Daoy (cell line): ENCODE measurements around the genes PHC2, GJB4, DLGAP3 and KIAA0319L.

GRCh38 chr1:33270006-33270463 lies 13.7 kb downstream of the ZNF362 start:
- RAMPAGE, long total RNA: no peak

GRCh38 chr1:33294795-33295686 lies 25.9 kb downstream of the A3GALT2 start:
- RAMPAGE, long total RNA: no peak

DNA sequence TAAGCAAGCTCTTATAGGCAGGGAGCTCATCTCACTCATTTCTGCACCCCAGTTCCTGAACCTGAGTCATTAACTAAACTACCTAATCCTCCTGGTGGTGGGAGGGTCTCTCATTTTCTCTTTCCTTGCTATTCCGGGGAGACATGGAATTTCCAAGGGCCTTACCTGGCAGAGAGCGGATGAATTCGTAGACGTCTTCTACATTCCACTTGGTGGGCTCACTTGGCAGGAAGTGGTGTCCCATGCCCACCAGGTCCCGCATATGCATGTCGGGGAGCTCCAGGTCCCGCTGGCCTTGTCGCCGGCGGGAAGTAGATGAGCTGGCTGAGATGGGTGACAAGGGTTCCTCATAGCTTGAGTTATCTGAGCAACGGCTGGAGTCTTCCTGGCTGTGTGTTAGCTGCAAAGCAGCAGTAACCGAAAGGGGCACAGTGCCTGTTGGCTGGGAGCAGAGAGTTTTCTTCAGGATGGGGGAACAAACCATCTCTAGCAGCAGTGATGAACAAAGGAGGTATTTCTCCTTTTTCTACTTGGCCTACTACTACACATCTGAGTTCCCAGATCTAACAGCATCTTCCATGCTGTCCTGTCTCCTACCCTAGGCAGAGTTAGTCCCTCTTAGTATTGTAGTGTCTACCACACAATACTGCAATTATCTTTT lies 7.9 kb upstream of the A3GALT2 start:
- RAMPAGE, long total RNA: no peak

DNA sequence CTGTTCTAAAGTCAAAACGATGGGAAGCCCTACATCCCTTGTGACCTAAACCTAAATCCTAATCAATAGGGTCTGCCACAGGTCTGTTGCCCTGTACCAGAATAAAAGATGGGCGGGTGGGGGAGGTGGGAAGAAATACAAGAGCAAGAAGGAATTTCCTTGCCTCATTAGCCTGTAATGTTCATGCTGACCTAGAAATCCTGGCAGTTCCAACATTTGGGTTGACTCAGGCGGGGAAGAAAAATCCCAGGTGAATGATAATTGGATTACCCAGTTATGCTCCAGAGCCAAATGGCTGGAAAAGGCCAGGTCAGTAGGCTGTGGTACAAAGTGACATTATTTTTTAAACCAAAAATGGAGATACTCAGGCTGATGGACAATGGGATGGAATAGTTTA lies 27.3 kb upstream of the A3GALT2 start:
- RAMPAGE, long total RNA: no peak

DNA sequence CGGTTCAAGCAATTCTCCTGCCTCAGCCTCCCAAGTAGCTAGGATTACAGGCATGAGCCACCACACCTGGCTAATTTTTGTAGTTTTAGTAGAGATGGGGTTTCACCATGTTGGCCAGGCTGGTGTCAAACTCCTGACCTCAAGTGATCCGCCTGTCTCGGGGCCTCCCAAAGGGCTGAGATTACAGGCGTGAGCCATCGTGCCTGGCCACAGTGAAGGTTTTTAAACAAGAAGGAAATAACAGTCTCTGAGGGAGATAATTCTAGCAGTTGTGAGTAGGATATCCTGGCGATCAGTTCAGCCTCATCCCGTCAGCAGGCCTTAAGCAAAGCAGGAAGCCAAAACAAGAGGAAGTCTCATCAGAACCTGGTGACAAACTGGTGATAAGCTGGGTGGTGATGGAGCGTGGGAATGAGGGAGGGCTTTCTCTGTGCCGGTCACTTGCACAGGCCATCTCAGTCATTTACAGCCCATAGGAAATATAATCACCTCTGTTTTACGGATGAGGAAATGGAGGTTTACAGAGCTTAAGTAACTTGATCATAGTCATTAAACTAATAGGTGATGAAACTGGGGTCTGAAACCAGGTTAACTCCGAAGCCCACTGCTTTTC lies 40.6 kb upstream of the A3GALT2 start:
- RAMPAGE, long total RNA: no peak

DNA sequence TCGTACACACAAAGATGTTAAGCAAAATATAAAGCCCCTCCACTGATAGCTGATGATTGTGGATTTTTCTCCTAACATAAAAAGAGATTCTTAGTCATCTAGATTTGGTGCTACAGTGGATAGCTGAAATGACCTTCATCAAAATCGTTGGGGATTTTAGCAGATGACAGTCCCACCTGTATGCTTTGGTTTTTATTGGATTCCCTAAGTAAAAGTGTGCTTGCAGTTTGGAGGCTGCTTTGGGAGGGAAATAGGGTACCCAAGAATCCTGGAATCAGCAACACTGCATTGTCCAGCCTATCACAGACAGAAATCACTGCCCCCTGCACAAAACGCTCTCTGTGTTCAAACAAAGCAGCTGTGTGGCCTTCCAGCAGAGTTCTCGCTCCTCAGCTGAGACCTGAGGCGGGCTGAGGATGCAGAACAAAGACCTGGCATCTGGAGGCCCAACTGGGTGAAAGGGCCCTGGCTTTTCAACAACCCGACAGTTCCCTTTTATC lies 42.4 kb upstream of the A3GALT2 start:
- RAMPAGE, long total RNA: no peak

GRCh38 chr1:33430064-33431162 lies at the start of gene PHC2:
PHC2 (minus strand) TSS chr1:33431095.
- RAMPAGE, long total RNA: no peak

DNA sequence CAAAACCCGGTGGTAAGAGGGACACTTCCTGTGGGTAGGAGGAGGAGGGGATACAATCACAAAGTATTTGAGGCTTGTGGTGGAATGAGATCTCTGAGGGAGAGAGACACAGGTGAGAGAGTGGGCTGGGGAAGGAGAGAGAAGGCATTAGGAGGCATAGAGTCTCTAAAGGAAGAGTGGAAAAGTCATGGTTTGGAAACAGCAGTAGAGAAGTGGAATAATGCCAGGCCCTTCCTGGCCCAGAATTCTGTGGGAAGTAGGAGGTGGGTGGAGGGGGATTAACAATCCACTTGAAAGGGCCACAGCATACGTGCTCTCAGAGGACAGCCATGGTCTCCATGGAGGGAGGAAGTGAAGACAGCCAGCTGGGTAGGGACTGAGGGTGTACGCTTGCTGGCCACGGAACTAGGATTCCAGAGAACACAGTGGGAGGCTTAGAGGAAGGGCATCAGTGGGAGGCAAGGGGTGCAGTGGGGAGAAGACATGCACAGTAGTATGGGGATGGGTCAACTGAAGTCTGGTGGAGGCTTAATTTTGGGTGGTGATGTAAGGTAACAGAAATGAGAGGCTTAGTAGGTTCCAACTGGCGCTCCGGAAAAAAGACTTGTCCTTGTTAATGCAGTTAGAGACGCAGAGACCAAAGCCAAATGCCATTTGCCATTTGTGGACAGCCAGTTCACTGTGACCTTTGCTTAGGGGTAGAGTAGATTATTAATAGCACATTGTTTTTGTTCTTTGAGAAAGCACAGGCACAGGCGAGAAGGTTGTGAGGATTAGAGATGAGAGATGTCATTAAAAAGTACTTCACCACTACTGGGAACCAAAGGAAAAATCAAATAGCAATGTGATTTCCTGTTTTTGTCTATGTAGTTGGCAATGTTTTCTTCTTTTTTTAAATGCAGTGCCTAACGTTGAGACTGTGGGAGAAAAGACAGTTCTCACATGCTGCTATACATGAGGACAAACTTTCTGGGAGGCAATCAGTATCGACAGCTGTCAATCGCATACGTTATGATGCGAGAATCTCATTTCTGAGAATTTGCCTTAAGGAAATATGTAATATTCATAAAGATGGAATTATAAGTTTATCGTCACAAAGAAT lies 103.0 kb downstream of the ZSCAN20 start:
- RAMPAGE, long total RNA: no peak

- RAMPAGE, long total RNA: no peak
These were observed 1.9 kb downstream of the CSMD2 start for GRCh38 chr1:34162858-34163702.

DNA sequence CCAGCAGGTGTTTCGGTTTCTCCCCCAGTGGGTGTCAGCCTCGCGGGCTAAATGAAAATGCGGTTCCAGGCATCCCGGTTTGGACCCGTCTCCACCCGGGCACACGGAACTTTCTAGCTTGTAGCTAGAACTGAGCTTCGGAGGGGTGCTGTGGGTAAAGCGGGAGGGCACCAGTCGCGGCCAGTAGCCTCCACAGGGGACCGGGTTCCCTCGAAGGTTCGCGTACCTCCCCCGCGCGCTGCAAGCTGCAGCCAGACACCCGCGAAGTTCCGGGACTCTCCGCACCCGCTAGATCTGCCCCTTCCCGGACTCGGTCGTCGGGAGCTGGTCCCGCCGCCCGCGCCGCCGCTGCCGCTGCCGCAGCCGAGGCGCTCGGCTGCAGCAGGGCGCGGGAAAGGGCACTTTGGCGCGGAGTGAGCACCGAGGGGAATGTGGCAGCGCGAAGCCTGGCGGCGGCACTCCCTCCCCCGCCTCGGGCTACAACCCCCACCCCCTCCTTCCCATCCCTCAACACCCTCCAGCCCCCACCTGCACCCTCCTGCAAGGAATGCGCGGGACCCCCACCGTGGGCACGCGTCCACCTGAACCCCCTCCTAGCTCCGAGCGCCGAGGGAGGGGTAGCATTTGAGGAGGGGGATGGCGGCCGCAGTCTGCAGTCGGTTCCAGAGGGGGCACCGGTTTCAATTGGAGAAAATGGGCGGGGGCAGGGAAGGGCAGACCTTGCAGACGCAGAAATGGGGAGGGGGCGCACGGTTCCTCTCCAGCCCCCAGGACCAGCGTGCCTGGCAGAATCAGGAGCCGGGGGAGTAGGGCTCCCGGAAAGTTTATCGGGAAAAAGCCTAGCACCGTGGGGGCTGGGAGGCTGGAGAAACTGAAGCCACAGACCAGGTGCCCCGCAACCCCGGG lies 1.1 kb downstream of the CSMD2 start:
- RAMPAGE, long total RNA: no peak

DNA sequence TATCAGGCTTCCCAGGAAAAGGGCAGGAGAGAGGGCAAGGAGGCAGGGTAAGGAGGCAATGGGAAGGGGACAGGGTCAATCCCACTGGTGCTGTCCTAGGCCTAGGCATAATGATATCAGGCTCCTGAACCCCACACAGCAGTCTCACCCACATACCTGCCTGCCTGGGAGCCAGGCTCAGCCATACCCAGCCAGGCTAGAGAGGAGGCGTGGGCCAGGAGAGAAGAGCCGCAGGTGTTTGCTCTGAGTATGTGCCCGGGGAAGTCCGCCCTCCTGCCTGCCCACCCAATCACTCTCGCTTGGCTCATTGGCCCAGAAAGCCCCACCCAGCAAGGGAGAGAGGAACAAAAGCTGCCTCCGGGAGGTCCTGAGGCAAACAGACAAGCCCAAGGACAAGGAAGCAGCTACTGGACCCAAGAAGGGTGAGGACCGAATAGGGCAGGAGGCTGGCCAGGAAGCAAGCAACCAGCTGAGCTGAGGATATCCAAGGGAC lies at the start of gene GJB4:
TSS of gene GJB4 (plus strand) at position 374 of the 493 bp plus-strand sequence.
- RAMPAGE, long total RNA: no peak

DNA sequence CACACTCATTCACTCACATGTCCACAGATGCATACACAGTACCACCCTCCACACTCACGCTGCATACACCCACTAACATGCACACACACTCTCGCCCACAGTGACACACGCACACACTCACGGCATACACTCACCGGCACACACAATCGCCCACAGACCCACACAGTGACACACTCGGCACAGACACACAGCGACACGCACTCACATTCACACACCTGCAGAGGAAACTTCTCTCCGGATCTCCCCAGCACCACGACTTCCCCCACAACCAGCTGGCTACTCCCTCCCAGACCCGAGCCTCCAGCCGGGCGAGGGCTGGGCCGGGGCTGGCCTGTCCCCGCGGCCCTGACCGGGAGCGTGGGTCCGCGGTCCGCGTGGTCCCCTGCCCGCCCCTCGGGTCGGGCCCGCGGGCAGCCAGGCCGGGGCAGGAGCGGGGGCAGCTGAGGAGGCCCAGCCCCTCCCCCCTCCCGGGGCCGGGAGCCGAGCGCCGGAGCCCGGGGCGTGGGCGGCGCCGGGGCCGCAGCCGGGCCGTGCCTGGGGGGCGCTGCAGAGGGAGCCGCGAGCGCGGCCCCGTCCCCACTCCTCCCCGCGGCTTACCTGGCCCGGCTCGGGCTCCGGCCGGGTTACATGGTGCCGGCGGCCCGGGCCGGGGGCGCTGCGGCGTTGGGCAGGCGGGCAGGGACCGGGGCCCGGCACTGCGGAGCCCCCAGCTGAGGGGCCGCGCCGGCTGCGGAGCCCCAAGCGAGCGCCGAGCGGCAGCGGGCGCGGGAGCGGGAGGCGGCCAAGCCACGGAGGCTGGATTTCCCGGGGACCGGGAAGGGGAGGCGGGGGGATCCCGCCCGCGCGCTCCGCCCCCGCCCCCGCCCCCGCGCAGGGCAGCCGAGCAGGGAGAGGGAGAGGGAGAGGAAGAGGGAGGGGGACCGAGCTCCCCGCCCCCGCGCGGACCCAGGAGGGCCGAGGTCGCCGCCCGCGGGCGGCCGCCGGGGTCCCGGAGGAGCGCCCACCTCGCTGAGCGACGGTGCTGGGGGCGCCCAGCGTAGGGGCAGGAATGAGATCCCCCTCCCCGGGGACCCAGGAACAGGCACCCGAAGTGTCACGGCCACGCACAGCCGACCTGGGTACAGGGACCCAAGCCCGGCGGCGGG lies at the start of gene DLGAP3:
TSS of gene DLGAP3 (minus strand) at position 797 of the 1,145 bp plus-strand sequence.
- RAMPAGE, long total RNA: no peak

DNA sequence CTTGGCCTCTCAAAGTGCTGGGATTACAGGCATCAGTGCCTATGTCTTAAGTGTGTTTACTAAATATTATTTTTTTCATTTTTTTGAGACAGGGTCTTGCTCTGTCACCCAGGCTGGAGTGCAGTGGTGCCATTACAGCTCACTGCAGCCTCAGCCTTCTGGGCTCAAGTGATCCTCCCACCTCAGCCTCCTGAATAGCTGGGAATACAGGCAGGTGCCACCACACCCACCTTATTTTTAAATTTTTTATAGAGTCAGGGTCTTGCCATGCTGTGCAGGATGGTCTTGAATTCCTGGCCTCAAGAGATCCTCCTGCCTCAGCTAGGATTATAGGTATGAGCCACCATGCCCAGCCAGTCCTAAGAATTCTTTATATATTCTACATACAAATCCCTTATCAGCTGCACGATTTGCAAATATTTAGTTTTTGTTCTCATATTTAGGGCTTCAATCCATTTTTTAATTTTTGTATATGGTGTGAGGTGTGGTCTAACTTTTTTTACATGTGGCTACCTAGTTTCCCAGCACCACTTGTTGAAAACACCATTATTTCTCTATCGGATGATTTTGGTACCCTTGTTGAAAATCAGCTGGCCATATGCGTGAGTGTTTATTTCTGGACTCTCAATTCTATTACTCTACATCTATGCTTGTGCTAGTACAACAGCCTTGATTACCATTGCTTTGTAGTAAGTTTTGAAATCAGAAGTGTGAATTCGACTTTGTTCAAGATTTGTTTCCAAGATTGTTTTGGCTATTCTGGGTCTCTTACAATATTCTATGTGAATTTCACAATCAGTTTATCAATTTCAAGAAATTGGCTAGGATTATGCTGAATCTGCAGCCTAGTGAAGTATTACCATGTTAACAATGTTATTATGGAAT lies 19.8 kb downstream of the SFPQ start:
- RAMPAGE, long total RNA: no peak

GRCh38 chr1:35179411-35180247 lies 13.3 kb downstream of the SFPQ start:
- RAMPAGE, long total RNA: no peak

DNA sequence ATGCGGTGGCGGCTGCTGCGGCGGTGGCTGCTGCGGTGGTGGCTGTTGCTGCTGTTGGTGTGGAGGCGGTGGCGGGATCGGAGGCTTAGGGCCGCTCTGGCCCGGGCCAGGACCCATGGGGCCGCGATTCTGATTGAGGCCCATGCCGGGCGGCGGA lies 272 bp downstream of the SFPQ start:
- RAMPAGE, long total RNA: no peak

DNA sequence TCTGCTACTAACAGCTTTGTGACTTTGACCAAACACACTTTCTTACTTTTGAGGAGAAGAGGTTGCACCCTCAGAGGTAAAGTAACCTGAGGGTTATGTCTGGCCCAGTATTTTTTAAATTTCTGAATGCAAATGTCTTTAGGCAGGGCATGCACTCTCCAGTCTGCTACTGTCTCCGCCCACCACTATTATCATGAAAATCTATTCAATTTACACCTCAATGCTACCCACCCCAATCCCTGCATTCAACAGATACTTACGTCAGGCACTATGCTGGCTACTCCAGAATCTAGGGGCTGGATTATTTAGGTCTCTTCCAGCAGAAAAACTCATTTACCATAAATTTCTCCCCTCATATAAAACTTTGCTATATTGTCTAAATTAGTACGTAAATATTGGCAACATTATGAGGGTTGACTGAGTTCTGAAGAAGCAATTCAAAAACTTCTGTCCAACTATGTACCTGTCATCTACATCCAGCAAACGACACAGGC lies 2.3 kb downstream of the KIAA0319L start:
- RAMPAGE, long total RNA: no peak

- RAMPAGE, long total RNA: start-site peak on the minus strand at chr1:35557384-35557393, 13 and 17 reads in 2 replicates
These were observed at the start of gene KIAA0319L for GRCh38 chr1:35556957-35557951. KIAA0319L (minus strand) TSS chr1:35557403.

DNA sequence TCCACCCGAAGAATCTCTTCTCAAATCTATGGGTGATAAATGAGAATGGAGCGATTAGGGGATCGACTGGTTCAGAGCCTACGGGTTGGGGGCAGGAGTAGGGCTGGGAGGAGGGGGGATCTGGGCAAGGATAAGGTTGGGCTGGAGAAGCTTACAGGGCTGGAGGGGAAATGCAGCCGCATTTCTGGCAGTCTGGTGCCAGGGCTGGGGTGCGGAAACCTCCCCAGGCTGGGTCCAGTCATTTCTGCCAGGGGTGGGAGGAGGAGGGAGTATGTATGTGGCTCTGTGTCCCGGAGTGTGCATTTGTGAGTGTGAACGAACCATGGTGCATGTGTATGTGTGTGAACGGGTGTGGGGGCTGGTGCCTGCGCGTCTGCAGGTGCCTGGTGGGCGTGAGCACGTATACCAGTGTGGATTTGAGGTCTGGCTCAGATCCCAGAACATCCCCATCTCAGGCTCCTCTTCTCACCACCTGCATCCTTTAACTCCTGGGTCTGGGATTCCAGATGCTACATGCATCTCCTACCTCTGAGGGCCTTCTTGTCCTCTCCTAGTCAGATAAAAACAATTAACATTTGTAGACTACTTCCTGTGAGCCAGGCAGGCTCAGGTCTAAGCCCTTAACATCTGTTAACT lies 10.1 kb downstream of the C1orf216 start:
- RAMPAGE, long total RNA: no peak

- RAMPAGE, long total RNA: no peak
These were observed 546 bp downstream of the CLSPN start for GRCh38 chr1:35769041-35769822.

DNA sequence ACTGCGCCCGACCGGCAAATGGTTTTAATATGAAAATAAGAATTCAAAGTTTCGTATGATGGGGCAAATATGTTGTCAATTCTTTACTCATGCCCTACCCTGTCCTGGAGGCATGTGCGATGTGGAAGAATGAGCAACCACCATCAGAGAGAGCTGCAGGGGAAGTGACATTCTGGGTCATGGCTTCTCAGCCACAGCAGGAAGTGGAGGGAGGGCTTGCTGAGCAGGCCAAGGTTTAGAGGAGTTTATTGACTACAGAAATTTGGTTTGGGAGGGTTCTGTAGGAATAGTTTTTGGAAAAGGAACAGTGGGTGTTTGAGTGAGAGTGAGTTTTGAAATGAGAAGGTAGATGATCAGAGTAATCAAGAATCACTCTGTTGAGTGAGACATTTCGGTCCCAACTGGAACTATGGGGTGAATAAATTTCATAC lies 3.3 kb upstream of the AGO4 start:
- RAMPAGE, long total RNA: no peak